ENCODE measurements around a stretch of chr16.

GRCh38 chr16:84589642-84590475, 28.0 kb downstream of the COTL1 start:
- PRO-cap, 5 experiments: no peak in any of the 5 experiments
- RAMPAGE, long total RNA, 2 experiments: no peak in any of the 2 experiments
- RRBS: over 99% methylated on average over 6 of the region's 30 CpGs

DNA sequence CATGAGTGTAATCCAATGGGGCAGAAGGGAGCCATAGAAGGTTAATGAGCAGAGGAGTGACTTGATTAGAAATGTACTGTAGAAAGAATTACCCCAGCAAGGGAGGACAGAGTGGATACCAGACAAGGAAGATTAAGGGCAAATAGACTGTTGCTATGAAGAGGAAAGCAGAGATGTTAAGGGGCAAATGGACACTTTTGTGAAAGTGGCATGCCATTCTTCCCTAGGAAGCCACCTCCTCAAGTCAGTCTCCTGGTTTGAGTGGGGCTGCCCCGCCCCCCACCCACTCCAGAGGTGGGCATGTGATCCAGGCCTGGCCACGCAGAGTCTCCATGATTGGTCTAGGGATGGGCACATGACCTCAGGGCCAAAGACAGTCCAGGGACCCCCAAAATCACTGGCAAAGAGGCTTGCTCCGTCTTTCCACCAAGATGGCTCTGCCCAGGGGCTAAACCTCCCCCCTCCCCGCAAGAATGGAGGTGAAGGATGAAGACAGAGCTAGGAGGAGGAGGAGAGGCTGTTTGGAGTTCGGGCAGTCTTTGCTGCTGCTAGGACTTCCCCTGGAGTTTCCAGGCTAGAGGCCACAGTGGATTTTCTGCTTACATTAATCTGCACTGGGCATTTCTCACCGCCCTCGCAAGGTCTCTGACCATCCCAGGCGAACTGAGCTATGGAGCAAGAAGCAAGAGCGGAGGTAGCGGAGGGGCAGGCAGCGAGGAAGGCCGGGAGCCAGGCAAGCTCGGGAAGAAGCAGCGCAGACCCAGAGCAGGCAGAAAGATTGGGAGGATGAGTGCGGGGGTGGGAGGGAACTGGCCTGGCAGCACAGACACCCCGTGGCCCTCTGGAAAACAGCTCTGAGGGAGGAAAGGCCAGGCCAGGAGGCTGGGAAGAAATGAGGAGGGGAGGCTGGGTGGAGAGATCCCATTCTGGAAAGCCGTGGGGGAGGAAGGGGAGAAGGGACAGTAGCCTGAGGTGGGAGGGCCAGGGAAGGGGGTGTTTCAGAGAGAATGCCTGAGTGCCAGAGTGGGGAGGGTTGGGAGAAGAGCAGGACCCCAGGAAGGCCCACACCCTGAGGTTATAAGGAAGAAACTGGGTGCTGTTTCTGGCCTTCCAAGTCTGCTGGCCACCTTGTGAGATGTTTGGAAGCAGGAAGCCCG, 3.9 kb downstream of the COTL1 start:
- PRO-cap, 5 experiments: no peak in any of the 5 experiments
- RAMPAGE, long total RNA, 2 experiments: no peak in any of the 2 experiments
- RRBS: no CpG with 5 or more reads among the region's 18 CpGs

GRCh38 chr16:84614744-84616014, 2.7 kb downstream of the COTL1 start:
- PRO-cap, 5 experiments: no peak in any of the 5 experiments
- RAMPAGE, long total RNA, 2 experiments: no peak in any of the 2 experiments
- RRBS: no CpG with 5 or more reads among the region's 27 CpGs

- PRO-cap, 5 experiments: no peak in any of the 5 experiments
- RAMPAGE, long total RNA, 2 experiments: no peak in any of the 2 experiments
- RRBS: no CpG with 5 or more reads among the region's 21 CpGs
These were observed 14.3 kb downstream of the KLHL36 start for GRCh38 chr16:84662232-84663320.

- PRO-cap, 5 experiments: no peak in any of the 5 experiments
- RAMPAGE, long total RNA, 2 experiments: no peak in any of the 2 experiments
- RRBS: 61% methylated on average over 2 of the region's 15 CpGs
These were observed 13.6 kb upstream of the CRISPLD2 start for GRCh38 chr16:84806163-84806631.

GRCh38 chr16:84827977-84828710, 8.4 kb downstream of the CRISPLD2 start:
- PRO-cap, 5 experiments: no peak in any of the 5 experiments
- RAMPAGE, long total RNA, 2 experiments: no peak in any of the 2 experiments
- RRBS: no CpG with 5 or more reads among the region's 16 CpGs

DNA sequence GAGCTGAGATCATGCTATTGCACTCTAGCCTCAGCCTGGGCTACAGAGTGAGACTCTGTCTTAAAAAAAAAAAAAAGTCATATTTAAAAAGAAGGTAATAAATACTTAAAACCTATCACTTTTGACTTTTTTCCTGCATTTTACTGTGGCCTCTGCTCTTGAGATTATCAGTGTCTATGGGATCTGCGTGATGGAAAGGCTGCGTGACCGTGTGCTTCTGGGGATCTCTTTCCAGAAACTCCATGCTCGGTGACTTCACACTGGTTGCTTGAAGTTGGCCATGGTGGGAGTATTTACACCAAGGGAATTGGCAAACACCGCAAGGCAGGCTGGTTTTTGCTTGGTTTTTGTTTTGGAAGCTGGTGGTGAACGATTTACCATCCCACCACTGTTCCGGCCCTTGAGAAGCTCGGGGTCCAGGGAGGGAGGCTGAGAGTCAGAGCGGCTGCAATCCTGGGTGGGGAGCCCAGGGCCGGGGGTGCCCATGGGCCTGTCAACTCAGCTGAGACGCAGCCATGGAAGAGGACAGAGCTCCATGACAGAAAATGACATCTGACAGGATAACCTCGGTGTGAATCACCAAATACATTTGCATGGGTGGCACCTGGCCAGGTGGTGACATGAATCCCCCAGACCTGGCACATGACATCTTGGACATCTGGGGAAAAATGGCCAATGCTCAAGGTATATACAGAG, 11.0 kb downstream of the CRISPLD2 start:
- PRO-cap, 5 experiments: no peak in any of the 5 experiments
- RAMPAGE, long total RNA, 2 experiments: no peak in any of the 2 experiments
- RRBS: no CpG with 5 or more reads among the region's 12 CpGs

DNA sequence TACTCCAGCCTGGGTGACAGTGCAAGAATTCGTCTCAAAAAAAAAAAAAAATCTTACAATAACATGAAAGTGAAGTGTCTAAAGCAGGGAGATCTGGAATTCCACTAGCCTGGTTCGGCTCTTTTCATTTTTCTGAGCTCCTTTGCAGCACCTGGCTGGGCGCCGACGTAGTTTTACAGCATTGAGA, 27.7 kb downstream of the CRISPLD2 start:
- PRO-cap, 5 experiments: no peak in any of the 5 experiments
- RAMPAGE, long total RNA, 2 experiments: no peak in any of the 2 experiments
- RRBS: no CpG with 5 or more reads among the region's 5 CpGs

DNA sequence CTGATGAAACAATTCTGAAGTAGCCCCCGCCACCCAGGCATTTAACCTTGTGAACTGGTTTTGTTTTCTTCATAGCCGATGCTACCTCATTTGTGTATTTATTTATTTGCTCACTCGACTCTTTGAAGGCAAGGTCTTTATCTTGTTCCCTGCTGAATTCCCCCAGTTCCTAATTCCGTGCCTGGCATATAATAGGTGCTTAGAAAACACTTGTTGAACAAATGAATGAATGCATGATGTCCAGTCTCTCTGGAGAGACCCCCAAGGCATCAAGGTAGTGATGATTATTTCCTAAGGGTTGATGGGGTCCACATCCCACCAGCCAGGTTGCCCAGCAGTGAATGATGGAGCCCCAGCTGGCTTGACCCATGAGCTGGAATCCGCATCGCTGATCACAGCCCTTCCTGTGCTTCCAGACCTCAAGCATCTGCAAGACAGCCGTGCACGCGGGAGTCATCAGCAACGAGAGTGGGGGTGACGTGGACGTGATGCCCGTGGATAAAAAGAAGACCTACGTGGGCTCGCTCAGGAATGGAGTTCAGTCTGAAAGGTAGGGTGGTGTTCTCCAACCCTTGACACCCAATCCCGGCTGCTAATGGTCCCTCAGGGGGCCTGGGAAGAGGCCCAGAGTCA, 69.1 kb downstream of the CRISPLD2 start:
- PRO-cap, 5 experiments: no peak in any of the 5 experiments
- RAMPAGE, long total RNA, 2 experiments: no peak in any of the 2 experiments
- RRBS: no CpG with 5 or more reads among the region's 16 CpGs

DNA sequence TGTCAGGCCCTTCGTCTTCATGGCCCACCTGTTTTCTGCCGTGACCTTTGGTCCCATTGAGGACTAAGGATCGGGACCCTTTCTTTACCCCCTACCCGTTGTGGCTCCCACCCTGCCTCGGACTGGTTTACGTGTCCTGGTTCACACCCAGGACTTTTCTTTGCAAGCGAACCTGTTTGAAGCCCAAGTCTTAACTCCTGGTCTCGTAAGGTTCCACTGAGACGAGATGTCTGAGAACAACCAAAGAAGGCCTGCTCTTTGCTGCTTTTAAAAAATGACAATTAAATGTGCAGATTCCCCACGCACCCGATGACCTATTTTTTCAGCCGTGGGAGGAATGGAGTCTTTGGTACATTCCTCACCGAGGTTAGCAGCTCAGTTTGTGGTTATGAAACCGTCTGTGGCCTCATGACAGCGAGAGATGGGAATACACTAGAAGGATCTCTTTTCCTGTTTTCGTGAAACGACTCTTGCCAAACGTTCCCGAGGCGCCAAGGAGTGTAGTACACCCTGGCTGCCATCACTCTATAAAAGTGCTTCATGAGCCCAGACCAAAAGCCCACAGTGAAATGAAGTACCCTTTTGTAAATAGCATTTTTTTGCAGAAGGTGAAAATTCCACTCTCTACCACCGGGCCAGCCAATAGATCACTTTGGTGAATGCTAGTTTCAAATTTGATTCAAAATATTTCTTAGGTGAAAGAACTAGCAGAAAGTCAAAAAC, 87.7 kb downstream of the CRISPLD2 start:
- PRO-cap, 5 experiments: no peak in any of the 5 experiments
- RAMPAGE, long total RNA, 2 experiments: no peak in any of the 2 experiments
- RRBS: no CpG with 5 or more reads among the region's 21 CpGs

DNA sequence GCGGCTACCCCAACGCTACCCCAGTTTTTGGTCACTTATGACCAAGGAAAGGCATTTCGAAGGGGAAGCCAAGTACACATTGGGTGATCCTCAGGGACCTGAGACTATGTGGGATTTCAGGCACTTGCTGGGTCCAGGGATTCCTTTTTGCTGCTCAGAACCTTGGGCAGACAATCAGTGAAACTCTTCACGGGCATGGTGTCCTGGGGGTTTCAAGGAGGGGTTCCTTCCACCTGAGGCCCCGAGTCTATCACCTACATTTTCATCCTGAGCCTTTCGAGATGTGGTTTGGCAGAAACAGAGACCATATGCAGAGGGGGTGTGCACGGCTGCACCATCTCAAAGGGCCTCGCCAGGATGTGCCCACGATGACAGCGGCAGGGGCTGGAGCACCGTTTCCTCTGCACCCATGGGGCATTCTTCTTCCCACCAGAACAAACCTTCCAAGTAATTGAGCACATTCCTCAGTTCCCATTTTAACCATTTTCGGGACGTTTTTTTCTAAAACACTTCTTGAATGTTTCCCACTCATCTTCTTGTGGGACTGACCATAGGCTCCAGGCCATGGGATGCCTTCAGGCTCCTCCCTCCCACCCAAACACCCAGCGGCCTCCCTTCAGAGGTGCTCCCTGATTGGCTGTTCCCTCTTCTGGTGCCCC, 26.7 kb downstream of the ZDHHC7 start:
- PRO-cap, 5 experiments: no peak in any of the 5 experiments
- RAMPAGE, long total RNA, 2 experiments: no peak in any of the 2 experiments
- RRBS: no CpG with 5 or more reads among the region's 14 CpGs

GRCh38 chr16:85001818-85002972, 9.1 kb downstream of the ZDHHC7 start:
- PRO-cap, 5 experiments: peak in 3 of 5 experiments; most common plus-strand start chr16:85002281 (in 1); most common minus-strand start chr16:85002077 (in 1)
- RAMPAGE, long total RNA, 2 experiments: no peak in any of the 2 experiments
- RRBS: no CpG with 5 or more reads among the region's 25 CpGs

DNA sequence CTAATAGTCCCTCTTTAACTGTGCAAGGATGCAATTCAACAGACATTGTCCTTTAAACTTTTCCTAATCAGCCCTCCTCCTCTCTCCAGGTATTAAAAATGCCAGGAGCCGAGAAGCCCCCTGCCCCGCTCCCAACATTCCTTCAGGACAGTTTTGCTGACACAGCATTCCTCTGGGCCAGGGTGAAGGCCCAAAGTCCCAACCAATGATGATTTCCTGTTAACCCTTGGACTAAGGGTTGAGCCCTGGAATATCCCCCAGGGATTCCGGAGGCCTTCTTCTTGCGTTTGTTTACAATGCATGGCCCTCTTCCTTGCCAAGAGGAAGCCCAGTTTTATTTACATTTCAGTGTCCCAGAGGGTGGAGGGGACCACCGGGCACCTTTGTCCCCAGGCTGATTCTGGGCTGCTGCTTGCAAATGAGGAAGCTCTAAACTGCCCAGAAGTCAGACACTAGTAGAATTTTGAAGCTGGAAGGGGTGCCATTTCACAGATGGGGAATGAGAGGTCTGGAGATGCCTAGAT, 55.3 kb upstream of the CIBAR2 start:
- PRO-cap, 5 experiments: peak in 4 of 5 experiments; most common plus-strand start position 397 of the sequence (in 2); most common minus-strand start position 144 of the sequence (in 2)
- RAMPAGE, long total RNA, 2 experiments: no peak in any of the 2 experiments
- RRBS: 19% methylated on average over 3 of the region's 5 CpGs

DNA sequence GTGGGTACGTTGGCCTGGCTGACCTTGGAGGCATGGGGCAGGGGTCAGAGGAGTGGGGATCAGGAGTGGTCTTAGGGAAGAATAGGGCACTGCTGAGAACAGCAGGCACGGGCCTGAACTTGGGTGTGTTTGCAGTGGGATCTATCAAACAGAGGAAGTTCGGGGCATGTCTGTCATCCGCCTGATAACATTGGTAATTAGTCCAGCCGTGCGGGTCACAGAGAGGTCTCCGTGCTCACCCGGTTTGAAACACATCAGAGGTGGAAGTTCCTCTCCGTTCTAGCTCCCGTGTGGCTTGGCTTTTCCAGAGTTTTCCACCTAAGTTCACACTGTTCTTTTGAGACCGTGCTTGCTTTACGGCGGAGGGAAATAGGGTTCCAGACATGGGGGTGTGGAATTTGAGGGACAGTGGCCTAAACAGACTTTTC, 59.7 kb upstream of the CIBAR2 start:
- PRO-cap, 5 experiments: no peak in any of the 5 experiments
- RAMPAGE, long total RNA, 2 experiments: no peak in any of the 2 experiments
- RRBS: no CpG with 5 or more reads among the region's 13 CpGs

DNA sequence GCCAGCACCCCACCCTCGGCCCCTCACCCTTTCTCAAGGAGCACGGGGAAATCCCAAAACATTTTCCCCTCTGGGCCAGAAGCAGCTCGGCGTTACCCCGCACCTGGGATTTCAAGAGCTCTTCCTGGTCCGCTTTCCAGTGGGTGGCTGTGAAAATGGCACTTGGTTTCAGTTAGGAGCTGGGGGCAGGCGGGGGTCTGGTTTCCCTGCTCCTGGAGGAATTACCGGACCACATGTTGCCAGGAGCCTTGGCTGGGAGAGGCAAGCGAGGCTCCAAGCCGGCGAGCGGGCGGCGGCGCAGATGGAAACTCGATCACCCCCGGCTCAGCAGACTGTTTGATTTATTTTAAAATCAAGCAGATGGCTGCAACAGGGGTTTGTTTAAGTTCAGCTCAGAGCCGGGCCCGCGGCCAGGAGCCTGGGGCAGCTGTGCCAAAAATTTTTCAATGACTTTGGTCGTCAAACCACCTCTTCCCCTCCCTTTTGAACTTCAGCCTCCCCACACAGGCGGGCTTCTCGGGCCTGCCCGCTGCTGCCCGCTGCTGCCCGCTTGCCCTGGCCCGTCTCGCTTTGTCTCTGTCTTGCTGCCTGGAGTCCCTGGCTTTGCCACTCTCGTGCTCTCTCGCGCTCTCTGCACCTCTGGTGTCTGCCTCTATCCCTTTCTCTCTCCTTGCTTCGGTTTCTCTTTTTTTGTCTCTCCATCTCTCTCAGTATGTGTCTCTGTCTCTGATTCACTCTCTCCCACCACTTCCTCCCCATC, 108.0 kb upstream of the CIBAR2 start:
- PRO-cap, 5 experiments: peak in 5 of 5 experiments; most common plus-strand start position 579 of the sequence (in 2); most common minus-strand start position 315 of the sequence (in 4)
- RAMPAGE, long total RNA, 2 experiments: no peak in any of the 2 experiments
- RRBS: 13% methylated on average over 10 of the region's 32 CpGs

GRCh38 chr16:85285816-85286500, 173.7 kb upstream of the CIBAR2 start:
- PRO-cap, 5 experiments: peak in 3 of 5 experiments; most common plus-strand start chr16:85286228 (in 1); most common minus-strand start chr16:85286099 (in 2)
- RAMPAGE, long total RNA, 2 experiments: no peak in any of the 2 experiments
- RRBS: no CpG with 5 or more reads among the region's 24 CpGs

GRCh38 chr16:85360138-85361308, 248.3 kb upstream of the CIBAR2 start:
- PRO-cap, 5 experiments: peak in 4 of 5 experiments; most common plus-strand start chr16:85360712 (in 2); most common minus-strand start chr16:85360613 (in 3)
- RAMPAGE, long total RNA, 2 experiments: no peak in any of the 2 experiments
- RRBS: 14% methylated on average over 5 of the region's 44 CpGs

GRCh38 chr16:85387233-85387530, 225.9 kb upstream of the GSE1 start:
- PRO-cap, 5 experiments: peak in 1 of 5 experiments; most common minus-strand start chr16:85387295 (in 1)
- RAMPAGE, long total RNA, 2 experiments: no peak in any of the 2 experiments
- RRBS: no CpG with 5 or more reads among the region's 9 CpGs

DNA sequence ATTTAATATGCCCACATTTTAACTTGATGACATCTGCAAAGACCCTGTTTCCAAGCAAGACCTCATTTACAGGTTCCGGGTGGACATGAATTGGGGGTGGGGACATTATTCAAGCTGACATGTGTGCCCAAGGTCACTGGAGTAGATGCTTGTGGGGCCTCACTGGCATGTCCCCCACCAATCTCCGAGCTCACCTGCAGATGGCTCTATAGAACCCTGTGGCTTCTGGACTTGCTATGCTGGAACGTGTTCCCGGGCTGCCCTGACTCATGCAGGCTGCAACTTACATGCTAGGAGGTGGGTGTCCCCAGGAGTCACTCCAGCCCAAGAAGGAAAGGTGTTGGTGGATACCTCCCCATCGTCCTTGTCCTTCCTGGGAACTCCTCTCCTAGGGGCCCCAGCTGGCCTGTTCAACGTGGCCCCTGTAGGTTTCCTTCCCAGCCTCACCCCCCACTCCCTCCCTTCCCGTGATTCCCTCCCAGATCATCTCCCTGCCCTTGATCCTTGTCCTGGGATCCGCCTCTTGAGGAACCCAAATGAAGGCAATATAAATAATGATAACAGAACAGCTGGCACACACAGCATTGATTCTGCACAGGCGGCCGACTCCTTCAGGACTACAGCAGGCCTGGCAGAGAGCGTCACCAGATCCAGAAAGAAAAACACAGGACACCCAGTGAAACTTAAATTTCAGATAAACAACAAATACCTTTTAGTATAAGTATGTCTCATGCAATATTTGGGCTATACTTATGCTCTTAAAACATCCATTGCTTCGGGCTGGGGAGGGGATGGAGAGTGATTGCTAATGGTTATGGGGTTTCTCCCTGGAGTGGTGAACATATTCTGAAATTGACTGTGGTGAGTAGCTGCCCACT, 221.2 kb upstream of the GSE1 start:
- PRO-cap, 5 experiments: no peak in any of the 5 experiments
- RAMPAGE, long total RNA, 2 experiments: no peak in any of the 2 experiments
- RRBS: no CpG with 5 or more reads among the region's 12 CpGs

- PRO-cap, 5 experiments: peak in 2 of 5 experiments; most common plus-strand start chr16:85423013 (in 2)
- RAMPAGE, long total RNA, 2 experiments: no peak in any of the 2 experiments
- RRBS: no CpG with 5 or more reads among the region's 9 CpGs
These were observed 190.2 kb upstream of the GSE1 start for GRCh38 chr16:85422885-85423361.

Measured in liver (tissue), 9 donors.